AG04450 (cell line): Measurements from ENCODE around the gene MROH7.

GRCh38 chr1:54362857-54363286, 162.9 kb downstream of the MRPL37 start:
- CAGE, long polyA plus RNA, result no peak
- RRBS, result no CpG with 5 or more reads among the region's 4 CpGs

DNA sequence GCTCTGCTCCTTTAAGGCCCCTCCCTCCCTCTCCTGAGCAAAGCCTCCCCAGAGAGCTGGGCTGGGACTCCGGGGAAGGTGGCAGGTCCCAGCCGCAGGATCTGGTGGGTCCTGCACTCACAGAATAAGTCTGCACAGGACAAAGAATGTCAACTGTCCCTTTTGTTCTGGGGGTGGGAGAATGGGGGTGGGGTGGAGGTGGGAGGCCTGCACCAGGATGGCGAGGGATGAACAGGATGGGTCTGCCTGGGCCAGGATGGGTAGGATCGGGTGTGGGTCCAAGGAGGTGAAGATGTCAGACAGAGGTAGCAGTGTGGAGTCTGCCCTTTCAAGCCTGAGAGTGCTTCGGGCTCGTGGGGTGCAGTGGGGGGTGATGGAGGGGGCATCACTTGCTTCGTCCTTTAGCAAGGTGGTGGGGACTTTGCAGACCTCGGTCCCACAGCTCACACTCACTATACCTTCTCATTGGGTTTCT, 84.4 kb upstream of the ACOT11 start:
- CAGE, long polyA plus RNA, result no peak
- RRBS, result no CpG with 5 or more reads among the region's 8 CpGs

DNA sequence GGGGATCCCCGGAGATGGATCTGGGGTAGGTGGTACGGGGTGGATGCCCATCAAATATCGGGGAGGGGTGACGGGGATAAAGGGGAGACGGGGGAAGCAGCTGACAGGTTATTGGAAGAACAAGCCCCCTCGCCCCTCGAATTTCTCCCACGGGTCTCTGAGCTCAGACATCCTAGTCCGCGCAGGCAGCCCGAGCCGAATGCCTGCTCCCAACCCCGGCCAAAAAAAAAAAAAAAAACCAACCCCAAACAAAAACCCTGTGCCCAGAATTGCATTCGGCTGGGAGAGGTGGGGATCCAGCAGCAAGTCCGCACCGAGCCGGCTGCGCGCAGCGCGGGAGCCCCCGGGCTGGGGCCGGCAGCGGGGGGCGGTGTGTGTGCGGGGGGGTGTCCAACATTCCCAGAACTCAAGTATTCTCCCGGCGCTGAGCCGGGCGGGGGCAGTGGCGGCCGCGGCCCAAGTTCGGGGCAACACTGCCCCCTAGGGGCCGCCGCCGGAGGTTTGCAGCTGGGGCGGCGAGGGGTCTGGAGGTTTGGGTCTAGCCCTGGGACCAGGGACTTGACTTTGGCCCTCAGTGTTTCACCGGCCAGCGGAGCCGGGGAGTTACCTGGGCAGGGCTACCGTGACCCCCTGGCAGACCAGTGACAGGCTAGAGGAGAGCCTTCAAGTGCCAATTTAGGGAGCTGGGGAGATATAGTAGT, 58.8 kb upstream of the ACOT11 start:
- CAGE, long polyA plus RNA, result no peak
- RRBS, result 3% methylated on average over 21 of the region's 43 CpGs

DNA sequence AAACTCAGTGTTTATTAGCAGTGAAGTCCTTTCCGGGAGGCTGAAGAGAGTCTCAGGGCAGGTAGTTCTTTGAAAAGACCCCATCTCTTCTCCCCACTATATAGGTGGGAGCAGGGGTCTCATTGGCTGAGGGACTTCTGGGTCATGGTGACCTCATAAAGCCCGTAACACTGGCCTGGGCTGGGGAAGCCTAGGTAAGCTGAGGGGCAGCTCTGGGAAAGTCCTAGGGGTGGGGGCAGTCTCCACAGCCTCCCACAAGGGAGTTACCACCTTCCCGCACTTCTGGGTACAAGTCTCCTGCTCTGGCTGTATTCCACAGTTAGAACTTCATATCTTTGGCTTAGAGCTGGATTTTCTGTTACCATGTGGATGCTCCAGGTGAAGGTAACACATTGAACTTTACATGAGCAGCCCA, at the start of gene MROH7:
MROH7 (plus strand) TSS at position 202 of the 415 bp plus-strand sequence.
- CAGE, long polyA plus RNA, result no peak
- RRBS, result no CpG with 5 or more reads among the region's 3 CpGs

GRCh38 chr1:54869040-54869379, 18.0 kb downstream of the DHCR24 start:
- CAGE, long polyA plus RNA, result no peak
- RRBS, result no CpG with 5 or more reads among the region's 3 CpGs

GRCh38 chr1:54871189-54871970, 15.6 kb downstream of the DHCR24 start:
- CAGE, long polyA plus RNA, result no peak
- RRBS, result no CpG with 5 or more reads among the region's 16 CpGs

DNA sequence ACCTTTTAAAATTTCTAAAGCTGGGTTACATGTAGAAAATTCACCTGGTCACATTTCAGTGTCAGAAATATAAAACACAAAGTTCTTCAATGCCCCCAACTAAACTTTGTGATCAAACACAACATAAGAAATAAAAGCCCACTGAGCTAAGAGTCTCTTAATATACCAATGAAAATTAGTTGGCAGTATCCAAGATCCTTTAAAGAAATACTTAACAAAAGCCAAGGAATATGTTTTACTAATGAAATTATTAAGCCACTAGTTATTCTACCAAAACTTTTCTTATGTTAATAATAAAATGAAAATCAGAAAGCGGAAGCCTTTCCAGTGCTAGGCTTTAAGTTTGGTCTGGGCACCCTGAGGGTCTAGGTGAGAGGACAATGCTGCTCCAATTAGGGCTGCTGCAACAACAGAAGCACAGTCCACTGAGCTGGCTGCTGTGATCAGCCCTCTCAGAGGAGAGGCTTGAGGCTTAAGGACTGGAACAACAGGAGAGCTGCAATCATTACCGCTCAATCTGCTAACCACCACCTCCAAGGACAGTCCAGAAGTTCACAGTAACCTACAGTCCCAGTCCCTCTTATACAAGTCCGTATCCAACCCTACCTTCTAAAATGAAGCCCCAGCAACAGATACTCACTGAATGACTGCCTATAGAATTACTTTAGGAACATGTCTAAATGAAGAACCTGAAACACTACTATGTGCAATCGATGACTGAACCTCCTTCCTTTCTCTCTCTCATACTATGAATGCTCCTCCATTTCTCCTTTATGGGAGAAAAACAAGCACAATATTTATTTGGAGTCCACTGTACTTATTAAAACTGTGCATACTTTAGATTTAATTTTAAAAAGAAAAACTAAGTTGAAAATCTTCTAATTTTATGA, 62.2 kb downstream of the USP24 start:
- CAGE, long polyA plus RNA, result no peak
- RRBS, result no CpG with 5 or more reads among the region's 4 CpGs

DNA sequence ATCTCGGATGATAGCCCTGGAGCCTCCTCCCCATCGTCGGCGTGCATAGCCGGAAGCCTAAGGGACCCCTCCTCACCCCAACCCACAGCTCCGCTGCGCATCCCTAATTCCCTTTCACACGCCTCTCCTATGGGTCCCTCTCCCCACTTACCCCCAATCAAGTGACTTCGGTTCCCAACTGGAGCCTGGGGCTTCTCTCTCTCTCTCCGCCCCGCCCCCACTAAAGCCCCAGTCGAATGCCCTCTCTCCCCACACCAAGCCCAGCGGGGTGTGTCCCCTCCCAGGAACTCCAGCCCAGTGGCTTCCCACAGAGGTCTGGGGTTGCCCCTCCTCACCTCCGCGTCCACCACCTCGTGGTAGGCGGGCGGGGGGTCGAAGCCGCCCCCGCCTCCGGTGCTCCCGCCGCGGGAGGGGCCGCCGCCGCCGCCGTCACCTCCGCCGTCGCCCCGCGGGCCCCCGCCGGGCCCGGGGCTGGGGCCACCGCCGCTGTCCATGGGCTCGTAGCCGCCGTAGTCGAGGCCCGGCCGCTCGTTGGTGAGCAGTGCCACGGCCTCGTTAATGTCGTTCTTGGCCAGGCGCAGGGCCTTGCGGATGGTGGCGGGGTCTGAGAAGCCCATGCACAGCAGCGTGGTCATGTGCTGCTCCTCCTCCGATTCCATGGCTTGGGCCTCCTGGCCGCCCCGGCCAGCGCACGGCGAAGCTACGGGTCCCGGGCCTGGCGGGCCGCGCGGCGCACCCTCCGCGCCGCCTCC, 533 bp downstream of the USP24 start:
- CAGE, long polyA plus RNA, result no peak
- RRBS, result 3% methylated on average over 32 of the region's 70 CpGs

DNA sequence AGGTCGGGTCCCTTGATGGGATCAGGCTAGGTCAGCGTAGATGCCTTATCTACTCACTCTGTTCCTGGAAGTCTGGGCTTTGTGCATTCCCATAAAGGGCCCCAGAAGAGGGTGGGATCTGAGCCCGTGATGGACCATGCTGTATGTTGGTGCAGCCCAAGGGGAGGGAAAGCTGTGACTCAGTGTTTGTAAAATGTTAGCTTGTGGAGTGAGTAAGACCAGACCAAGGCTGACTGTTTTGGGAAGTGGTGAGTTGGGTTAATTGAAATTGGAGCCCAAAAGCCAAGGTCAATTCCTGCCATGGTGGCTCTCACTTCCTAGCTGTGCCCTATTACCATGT, 214.1 kb upstream of the USP24 start:
- CAGE, long polyA plus RNA, result no peak
- RRBS, result no CpG with 5 or more reads among the region's 3 CpGs

- CAGE, long polyA plus RNA, result no peak
- RRBS, result no CpG with 5 or more reads among the region's 4 CpGs
Measured at GRCh38 chr1:55464394-55465056, 249.4 kb upstream of the USP24 start.

GRCh38 chr1:55580731-55581492, 365.7 kb upstream of the USP24 start:
- CAGE, long polyA plus RNA, result no peak
- RRBS, result no CpG with 5 or more reads among the region's 8 CpGs

DNA sequence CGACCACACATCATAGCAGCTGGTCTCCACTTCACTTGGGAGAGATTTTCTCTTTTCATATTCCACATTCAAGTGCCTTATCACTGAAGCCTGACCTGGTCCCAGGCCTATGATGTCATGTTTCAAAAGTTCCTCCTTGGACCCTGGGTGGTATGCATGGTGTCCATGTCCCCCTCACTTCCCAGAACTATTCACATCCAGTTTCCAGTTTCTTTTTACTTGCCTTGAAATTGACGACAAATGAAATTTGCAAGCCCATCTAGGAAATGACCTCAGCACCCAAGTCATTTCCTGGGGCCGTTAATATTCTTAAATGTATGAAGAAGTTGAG, 221.5 kb downstream of the PLPP3 start:
- CAGE, long polyA plus RNA, result no peak
- RRBS, result no CpG with 5 or more reads among the region's 3 CpGs

GRCh38 chr1:56374733-56375219, 204.6 kb downstream of the PLPP3 start:
- CAGE, long polyA plus RNA, result no peak
- RRBS, result no CpG with 5 or more reads among the region's 2 CpGs

DNA sequence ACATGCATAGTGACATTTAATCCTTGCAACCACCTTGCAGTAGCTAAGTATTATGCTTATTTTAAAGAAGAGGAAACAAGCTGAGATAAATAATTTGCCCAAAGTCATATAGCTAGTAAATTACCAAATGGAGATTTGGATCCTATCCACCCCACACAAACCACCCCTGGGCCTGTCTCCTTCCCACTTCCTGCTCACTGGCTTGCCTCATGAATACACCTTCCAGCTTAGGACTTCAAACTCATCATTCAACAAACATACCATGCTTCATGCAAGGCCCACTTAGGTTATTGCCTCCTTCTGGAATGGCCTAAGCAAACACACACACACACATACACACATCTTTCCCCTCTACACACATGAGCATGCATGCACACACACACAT, 192.0 kb downstream of the PLPP3 start:
- CAGE, long polyA plus RNA, result no peak

GRCh38 chr1:56410877-56411505, 168.4 kb downstream of the PLPP3 start:
- CAGE, long polyA plus RNA, result no peak
- RRBS, result no CpG with 5 or more reads among the region's 5 CpGs

- CAGE, long polyA plus RNA, result no peak
- RRBS, result no CpG with 5 or more reads among the region's 10 CpGs
Measured at GRCh38 chr1:56419553-56420246, 159.7 kb downstream of the PLPP3 start.

DNA sequence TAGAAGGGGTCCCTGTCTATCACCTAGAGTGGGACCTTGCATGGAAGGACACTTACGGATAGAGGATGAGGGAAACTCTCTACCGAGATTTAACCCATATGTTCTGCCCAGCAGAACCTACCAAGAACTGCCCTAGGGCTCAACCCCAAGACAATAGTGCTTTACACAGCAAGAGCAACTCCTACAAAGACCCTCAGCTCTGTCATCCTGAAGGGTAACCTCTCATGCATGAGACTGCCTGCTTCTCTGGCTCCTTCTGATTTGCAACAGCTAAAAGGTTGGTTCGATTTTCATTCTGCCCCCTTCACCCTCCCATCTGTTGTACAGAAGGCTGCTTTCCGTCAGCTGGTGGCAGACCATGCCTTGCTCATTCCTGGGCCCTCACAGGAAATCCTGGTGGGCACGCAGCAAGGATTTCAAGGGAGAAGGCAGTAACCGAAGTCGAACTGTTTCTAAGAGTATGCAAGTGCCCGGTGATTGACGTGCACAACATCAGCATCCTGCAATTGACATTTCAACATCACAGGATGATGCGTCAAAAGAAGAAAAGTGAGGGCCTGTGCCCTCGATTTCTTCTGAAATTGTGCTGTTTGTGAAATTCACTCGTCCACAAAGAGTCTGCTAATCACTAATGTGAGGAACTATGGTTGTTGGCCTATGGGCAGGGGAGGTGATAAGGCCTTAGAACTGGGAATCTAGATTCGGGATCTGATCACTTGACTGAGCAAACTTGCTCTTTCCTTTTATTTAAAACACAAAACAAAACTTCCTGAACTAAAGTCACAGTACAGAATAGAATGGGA, 83.9 kb downstream of the PLPP3 start:
- CAGE, long polyA plus RNA, result no peak
- RRBS, result no CpG with 5 or more reads among the region's 13 CpGs

DNA sequence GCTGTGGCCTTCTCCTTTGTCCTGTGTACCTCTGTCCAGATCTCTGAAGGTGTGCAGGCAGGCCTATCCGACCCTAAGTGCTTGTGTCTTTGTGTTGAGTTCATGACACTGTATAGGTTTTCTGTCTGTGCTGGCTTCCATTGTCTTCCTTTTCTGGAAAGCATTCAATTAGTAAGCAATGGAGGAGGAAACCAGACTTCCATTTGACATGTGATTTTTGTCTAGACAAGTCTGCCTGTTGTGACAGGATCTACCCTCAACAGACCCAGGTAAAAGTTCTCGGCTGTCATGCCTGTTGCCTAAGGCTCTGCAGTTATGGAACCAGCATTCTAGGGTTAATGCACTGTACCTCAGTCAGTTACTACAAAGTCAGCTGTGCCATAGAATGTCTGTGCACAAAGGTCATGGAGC, 72.5 kb downstream of the PLPP3 start:
- CAGE, long polyA plus RNA, result no peak
- RRBS, result no CpG with 5 or more reads among the region's 2 CpGs

GRCh38 chr1:56578518-56578960, 824 bp downstream of the PLPP3 start:
- CAGE, long polyA plus RNA, result no peak
- RRBS, result 3% methylated on average over 12 of the region's 46 CpGs

DNA sequence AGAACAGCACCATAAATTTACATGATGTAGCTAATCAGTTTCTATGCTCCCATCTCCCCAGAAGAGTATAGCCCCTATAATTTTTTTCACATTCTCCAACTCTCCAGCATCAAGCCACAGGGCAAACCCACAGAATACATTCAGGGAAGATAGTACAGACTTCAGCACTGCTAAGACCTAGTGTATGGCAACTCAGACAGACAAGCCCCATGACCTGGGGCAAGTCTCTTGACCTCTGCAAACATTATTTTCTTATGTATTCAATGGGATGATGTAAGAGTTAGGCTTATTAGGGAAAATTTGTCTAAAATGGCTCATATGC, 141.0 kb downstream of the DAB1 start:
- CAGE, long polyA plus RNA, result no peak